Pericardium fibroblast (primary cell): Measurements from ENCODE around the genes BTNL2 and SYNGAP1.

DNA sequence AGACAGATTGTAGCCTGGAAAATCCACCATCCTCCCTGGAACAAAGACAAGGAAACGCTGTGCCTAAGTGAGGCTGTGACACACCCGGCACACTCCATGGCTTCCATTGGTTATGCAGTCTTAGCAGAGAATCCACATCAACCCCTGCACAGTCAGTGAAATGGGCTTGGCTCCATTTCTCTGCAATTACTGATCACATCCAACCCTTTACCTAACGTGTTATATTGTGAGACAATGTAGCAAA, at the start of gene BTNL2:
Gene BTNL2, minus strand, starts transcription at position 88 of the 244 bp plus-strand sequence.
- RAMPAGE, long total RNA: no peak

DNA sequence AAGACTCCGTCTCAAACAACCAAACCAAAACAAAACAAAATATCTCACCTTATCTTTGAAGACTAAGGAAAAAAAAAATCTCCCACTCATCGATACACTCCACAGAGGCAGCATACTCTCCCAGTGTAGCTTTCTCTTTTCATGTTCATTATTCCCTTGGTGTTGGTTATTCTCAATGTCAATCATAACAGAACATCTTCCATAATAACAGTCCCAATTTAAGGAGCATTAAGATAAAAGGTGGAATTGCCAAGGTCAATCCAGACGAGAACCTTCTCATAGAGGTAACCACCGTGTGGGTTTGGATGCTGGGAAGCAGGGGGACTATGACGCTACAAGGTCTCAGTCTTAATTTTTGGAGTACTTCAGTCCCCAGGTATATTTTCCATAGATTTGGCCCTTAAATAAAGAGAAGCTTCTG, 1.7 kb downstream of the HLA-DRA start:
- RAMPAGE, long total RNA: no peak

DNA sequence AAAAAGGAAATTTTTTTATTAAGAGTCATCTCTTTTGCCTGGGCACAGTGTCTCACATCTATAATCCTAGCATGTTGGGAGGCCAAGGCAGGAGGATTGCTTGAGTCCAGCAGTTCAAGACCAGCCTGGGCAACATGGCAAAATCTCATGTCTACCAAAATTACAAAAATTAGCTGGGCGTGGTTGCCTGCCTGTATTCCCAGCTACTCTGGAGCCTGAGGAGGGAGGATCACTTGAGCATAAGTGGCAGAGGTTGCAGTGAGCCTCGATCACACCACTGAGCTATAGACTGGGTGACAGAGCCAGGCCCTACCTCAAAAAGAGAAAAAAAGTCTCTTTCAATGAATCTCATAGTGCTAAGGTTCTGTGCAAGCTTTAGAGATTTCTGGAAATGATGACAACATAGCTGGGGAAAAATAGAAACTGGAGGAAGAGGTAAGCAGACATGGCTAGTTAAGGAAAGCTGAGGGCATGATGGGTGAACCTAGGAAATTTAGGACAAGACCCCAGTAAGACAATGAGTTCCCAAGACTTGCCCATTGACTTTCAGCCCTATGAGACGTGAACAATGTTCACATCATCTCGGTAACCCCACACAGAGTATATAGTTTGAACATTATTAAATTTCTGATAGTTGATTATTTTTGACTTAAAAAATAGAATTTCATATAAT, 1.4 kb downstream of the HLA-DRB1 start:
- RAMPAGE, long total RNA: no peak

- RAMPAGE, long total RNA: no peak
Measured at GRCh38 chr6:32664060-32665513, 1.9 kb downstream of the HLA-DQB1 start.

- RAMPAGE, long total RNA: no peak
Measured at GRCh38 chr6:32815955-32816410, 819 bp downstream of the HLA-DOB start.

- RAMPAGE, long total RNA: no peak
Measured at GRCh38 chr6:32819492-32819944, 2.7 kb upstream of the HLA-DOB start.

- RAMPAGE, long total RNA: no peak
Measured at GRCh38 chr6:32975837-32976200, 7.4 kb downstream of the BRD2 start.

GRCh38 chr6:32980203-32980762, 11.9 kb downstream of the BRD2 start:
- RAMPAGE, long total RNA: no peak

DNA sequence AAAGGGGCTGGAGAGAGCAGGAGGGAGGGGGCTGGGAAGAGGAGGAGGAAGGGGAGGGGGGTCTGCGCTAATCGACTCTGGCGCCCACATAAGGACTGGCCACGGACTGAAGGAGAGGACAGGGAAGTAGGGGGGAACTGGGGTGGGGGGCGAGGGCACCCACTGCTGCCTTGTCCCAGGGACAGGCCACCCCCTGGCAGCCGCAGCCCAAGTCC, 1.1 kb upstream of the RING1 start:
- RAMPAGE, long total RNA: no peak

DNA sequence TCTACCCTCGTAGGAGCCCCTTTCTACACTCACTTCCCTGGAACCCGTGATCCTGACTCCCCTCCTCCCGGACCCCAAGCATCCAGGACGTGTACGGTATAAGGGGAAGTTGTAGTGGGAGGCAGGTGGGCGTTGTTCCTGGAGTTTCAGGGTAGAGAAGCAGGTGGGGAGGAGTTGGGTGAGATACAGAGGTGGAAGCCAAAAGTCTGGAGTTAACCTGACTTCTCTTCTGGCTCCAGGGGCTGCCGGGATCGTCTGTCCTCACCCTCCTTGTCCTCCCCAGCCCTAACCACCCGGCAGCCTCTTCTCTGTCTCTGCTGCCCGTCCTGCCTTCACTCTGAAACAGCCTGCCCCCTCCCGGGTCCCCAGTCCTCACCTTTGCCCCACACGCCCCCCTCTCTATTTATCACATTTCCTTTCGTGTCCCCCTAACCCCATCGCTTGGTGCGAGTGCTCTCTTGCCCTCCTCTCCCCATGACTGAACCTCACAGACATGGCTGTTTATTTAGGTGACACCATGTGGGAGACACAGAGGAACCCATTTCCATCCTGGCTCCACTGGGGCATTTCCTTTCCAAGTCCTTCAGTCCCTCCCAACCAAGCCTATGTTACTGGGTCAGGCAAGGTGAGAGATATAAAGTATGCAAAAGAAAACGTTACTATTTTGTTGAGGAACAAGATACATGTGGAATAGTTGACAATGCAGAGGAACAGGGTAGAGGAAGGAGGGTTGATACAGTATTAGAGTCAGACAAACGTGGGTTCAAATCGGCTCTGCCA, 5.7 kb downstream of the RING1 start:
- RAMPAGE, long total RNA: no peak

GRCh38 chr6:33297825-33298040, 1.0 kb downstream of the RGL2 start:
- RAMPAGE, long total RNA: no peak

GRCh38 chr6:33298041-33298549, 647 bp downstream of the RGL2 start:
- RAMPAGE, long total RNA: no peak

GRCh38 chr6:33299278-33299694, 544 bp upstream of the RGL2 start:
- RAMPAGE, long total RNA: start-site peak on the plus strand at chr6:33299480-33299487, 8 and 5 reads in 2 replicates

DNA sequence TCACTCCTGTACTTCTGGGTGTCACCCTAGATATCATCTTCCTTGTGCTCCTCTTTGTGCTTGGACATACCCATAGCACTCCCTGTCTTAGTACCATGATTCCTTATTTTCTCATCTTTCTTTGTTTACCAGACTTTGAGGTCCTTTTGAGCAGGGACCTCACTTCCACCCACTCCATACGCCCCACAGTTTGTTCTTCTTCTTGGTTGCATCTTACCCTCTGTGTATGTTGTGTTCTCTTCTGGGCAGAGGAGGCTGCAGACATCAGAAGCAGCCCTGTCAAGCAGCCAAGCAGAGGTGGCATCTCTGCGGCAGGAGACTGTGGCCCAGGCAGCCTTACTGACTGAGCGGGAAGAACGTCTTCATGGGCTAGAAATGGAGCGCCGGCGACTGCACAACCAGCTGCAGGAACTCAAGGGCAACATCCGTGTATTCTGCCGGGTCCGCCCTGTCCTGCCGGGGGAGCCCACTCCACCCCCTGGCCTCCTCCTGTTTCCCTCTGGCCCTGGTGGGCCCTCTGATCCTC, 6.1 kb upstream of the PHF1 start:
- RAMPAGE, long total RNA: no peak

DNA sequence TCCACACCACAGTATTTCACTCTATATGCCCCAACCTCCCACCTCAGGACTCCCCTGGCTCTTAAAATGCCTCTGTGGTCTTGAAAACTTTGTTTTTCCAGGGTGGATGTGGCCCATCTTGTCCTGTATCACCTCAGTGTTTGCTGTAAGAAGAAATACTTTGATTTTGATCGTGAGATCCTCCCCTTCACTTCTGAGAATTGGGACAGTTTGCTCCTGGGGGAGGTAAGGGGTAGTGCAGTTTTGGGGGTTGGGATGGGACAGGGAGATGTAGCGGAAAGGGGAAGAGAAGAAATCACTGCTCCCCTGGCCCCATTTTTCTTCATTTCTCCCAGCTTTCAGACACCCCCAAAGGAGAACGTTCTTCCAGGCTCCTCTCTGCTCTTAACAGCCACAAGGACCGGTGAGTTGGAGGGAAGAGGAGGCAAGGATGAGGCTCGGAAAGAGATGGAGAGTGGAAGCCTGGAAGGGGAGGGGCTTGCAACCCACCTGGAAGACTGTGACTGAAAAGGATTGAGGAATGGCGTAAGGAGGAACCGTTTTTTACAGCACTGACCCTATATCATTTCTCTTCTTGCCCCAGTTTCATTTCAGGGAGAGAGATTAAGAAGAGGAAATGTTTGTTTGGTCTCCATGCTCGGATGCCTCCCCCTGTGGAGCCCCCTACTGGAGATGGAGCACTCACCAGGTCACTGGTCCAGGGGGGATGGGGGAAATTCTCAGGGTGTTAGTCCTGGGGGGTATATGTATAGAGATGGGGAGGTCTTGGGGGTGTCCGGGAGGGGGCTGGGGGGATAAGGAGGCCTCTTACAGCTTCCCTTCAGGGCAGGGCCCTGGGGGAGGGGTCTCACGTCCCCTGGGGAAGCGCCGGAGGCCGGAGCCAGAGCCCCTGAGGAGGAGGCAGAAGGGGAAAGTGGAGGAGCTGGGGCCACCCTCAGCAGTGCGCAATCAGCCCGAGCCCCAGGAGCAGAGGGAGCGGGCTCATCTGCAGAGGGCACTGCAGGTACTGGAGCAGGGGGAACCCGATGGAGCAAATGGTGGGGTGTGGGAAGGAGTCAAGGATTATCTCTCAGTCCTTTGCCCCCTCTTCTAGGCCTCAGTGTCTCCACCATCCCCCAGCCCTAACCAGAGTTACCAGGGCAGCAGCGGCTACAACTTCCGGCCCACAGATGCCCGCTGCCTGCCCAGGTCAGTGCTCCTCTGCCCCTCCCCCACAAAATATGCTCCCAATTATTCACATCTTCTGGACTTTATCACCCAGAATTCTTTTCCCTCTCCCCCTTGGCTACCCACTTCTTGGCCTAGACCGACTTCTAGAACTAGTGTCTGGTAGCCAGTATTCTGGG, 3.3 kb downstream of the CUTA start:
- RAMPAGE, long total RNA: no peak

- RAMPAGE, long total RNA: no peak
Measured at GRCh38 chr6:33419643-33420599, at the start of gene SYNGAP1. Gene SYNGAP1 (plus strand): TSS chr6:33420065.

DNA sequence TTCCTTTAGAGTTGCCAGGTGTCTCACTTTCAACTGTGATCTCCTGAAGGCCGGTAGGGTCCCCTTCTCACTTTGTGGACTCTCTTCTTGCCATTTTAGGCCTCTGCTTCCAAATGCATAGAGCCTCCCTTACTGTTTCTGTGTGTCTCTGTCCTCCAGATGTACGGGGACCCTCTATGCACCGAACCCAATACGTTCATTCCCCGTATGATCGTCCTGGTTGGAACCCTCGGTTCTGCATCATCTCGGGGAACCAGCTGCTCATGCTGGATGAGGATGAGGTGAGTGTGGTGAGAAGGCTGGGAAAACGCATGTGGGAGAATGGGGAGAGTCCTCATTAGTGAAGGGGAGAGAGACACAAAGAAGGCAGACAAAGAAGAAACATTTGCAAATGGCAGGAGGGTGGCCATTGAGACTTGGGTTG, 3.5 kb downstream of the SYNGAP1 start:
- RAMPAGE, long total RNA: no peak

GRCh38 chr6:33427422-33428443, 7.9 kb downstream of the SYNGAP1 start:
- RAMPAGE, long total RNA: no peak

DNA sequence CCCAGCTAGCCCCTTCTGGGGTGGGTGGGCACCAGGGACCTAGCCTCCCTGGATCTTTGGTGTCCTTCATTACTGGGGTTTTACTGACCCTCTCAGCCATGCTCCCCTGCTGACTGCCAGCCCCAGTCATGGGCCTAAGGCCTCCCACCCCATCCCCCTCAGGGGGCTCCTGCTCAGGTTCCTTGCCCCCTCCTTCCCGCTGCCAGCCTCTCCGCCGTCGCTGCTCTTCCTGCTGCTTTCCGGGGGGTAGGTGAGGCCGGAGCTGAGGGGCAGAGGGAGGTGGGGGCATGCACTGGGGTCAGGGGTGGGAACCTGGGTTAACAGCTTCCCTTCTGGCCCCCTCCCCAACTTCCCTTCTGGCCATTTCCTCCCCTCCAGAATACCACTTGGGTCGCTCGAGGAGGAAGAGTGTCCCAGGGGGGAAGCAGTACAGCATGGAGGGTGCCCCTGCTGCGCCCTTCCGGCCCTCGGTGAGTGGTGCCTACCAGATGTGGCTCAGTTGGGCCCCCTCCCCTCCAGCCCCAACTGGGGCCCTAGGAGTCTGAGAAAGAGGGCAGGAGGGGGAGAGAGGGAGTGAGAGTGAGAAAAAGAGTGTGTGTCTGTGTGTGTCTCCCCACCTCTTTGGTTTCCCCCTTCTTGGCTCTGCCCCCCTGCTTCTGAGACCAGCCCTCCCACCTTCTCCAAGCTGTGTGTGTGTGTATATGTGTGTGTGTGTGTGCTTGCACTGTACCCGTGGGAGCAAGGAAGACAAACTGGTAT, 12.1 kb downstream of the SYNGAP1 start:
- RAMPAGE, long total RNA: no peak

GRCh38 chr6:33508914-33509456, 54.6 kb downstream of the ZBTB9 start:
- RAMPAGE, long total RNA: no peak